Measurements from ENCODE around the genes OR2J2, TRIM39 and GNL1.

- PRO-cap, result no peak
Measured at GRCh38 chr6:29170701-29171034, at the start of gene OR2J2. Gene OR2J2, plus strand, starts transcription at chr6:29170907.

DNA sequence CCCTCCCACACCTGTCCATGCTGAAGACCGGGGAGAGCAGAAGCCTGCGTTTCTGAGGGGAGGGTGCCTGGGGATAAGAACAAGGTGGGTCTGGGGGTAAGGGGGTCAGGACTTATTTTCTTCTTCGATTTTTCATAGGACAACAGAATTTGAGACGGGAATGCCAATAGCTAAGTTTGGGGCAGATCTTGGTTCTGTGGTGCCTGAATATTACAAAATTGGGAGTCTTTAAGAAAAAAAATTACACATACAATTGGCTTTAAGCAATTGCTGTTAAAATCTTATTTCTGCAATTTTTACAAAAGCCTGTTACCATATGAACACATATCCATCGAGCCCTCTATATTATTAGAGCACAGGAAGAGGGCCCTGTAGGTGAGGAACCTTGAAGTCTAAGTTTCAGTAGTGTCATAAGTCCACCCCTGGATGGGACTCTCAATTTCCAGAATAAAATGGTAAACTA lies 3.8 kb downstream of the GABBR1 start:
- PRO-cap, result no peak

- PRO-cap, result no peak
Measured at GRCh38 chr6:29752156-29753524, 29.4 kb downstream of the HLA-F start.

- PRO-cap, result no peak
Measured at GRCh38 chr6:29791553-29792767, 35.7 kb upstream of the HLA-G start.

GRCh38 chr6:29889210-29889535 lies 53.2 kb upstream of the HLA-A start:
- PRO-cap, result no peak

- PRO-cap, result no peak
Measured at GRCh38 chr6:29976107-29976524, 33.8 kb downstream of the HLA-A start.

DNA sequence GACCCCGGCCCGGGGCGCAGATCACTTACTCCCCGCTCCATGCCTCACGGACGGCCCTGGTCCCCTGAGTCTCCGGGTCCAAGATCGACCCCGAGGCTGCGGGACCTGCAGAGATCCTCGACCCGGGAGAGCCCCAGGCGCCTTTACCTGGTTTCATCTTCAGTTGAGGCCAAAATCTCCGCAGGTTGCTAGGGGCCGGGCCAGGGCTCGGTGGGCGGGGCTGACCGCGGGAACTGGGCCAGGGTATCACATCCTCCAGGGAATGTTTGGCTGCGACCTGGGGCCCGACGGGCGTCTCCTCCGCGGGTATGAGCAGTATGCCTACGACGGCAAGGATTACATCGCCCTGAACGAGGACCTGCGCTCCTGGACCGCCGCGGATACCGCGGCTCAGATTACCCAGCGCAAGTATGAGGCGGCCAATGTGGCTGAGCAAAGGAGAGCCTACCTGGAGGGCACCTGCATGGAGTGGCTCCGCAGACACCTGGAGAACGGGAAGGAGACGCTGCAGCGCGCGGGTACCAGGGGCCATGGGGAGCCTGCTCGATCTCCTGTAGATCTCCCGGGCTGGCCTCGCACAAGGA lies 53.9 kb upstream of the POLR1H start:
- PRO-cap, result no peak

- PRO-cap, result no peak
Measured at GRCh38 chr6:30122420-30122753, 9.5 kb upstream of the TRIM31 start.

GRCh38 chr6:30143986-30144190 lies 7.9 kb downstream of the TRIM40 start:
- PRO-cap, result no peak

- PRO-cap, result no peak
Measured at GRCh38 chr6:30154696-30155128, 6.3 kb downstream of the TRIM10 start.

DNA sequence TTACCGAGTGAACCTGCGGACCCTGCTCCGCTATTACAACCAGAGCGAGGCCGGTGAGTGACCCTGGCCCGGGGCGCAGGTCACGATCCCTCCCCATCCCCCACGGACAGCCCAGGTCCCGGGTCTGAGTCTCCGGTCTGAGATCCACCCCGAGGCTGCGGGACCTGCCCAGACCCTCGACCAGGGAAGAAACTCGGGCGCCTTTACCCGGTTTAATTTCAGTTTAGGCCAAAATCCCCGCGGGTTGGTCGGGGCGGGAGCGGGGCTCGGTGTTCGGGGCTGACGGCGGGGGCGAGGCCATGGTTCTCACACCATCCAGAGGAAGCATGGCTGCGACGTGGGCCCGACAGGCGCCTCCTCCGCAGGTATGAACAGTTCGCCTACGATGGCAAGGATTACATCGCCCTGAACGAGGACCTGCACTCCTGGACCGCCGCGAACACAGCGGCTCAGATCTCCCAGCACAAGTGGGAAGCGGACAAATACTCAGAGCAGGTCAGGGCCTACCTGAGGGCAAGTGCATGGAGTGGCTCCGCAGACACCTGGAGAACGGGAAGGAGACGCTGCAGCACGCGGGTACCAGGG lies 46.9 kb upstream of the TRIM26 start:
- PRO-cap, result no peak

GRCh38 chr6:30283136-30284092 lies 43.3 kb upstream of the TRIM39 start:
- PRO-cap, result no peak

DNA sequence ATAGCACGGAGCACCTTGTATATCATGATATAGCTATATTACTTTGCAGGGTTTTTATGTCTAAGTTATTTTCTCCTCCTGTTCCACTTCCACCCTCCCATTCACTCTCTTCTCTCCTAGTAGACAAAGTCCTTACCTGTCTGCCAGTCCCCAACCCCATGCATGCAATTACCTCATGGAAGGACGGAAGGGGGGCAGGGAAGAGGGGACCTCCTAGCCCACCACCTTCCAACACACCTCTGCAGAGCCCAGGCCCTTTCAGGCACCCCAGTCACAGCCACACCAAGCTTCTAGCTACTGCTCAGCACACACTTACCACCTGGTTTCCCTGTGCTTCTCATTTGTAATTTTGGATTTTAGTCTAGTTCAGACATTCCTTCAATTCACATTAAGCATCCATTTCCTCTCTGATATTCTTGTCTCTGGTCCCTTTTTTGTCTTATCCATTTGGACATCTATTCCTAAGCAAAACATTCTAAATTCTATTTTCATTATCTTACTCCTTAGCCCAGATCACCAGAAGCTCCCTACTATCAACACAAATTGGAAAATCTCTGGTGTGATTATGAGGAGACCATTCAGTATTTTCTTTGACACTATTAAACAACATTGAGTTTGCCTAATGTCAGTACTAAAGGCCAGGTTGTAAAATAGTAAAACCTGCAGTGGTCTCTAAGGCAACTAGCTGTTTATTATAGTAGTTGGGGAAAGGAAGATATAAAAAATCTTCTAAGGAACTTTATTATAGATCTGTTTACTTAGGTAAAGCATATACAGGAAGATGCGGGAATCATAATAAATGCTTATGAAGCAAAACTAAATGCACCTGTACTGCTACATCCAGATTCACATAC lies 9.2 kb upstream of the TRIM39 start:
- PRO-cap, result no peak

DNA sequence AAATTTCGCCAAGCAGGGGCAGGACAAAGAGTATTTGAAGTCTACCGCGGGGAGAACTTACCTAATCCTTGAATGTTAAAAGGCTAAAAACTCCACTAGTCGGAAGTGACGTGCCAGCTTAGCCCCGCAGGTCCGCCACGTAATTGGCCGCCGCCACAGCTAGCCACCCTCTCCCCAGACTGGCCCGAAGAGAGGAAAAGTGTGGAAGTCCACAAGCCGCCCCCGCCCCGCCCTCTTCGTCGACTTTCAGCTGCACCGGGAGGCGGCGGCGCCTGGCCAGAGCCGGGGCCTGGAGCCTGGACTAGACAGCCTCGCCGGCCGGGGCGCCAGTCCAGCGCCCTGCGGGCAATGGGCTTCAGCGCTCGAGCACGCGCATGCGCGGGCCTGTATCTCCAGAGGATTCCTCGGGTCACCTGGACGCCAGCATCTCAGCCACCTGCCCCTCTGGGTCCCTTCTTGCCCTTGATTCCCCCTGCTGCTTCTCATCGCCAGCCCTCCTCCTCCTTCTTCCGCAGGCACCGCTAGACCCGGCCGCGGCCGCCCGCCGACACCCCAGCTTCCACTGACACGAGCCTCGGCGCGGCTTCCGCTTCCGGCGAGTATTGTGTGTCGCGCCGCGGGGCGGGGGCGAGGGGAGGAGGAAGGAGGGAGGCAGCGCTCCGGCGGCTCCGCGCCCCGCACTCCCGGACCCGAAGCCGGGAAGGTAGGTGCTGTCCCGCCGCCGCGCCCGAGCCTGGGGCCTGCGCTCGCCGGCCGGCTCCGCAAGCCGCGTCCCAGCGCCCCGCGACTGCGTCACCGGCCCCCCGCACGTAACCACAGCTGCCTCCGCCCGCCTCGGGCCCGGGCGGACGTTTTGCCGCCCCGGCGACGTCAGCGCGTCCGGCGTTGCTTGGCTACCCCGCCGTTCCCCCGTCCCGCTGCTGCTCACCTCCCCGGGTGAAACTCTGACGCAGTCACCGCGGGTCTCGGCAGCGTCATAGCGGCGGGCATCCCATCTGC lies at the start of gene TRIM39:
TRIM39 (plus strand) TSS at position 635 of the 999 bp plus-strand sequence.
- PRO-cap, result bidirectional peak, plus-strand start at position 630 of the sequence, minus-strand start at position 564 of the sequence

DNA sequence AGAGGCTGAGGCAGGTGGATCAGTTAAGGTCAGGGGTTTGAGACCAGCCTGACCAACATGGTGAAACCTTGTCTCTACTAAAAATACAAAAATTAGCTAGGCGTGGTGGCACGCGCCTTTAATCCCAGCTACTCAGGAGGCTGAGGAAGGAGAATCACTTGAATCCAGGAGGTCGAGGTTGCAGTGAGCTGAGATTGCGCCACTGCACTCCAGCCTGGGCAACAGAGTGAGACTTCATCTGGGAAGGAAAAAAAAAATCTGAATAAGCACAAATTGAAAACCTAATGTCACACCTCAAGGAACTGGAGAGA lies 40.0 kb downstream of the RPP21 start:
- PRO-cap, result no peak

GRCh38 chr6:30541794-30542868 lies 14.2 kb downstream of the GNL1 start:
- PRO-cap, result no peak

DNA sequence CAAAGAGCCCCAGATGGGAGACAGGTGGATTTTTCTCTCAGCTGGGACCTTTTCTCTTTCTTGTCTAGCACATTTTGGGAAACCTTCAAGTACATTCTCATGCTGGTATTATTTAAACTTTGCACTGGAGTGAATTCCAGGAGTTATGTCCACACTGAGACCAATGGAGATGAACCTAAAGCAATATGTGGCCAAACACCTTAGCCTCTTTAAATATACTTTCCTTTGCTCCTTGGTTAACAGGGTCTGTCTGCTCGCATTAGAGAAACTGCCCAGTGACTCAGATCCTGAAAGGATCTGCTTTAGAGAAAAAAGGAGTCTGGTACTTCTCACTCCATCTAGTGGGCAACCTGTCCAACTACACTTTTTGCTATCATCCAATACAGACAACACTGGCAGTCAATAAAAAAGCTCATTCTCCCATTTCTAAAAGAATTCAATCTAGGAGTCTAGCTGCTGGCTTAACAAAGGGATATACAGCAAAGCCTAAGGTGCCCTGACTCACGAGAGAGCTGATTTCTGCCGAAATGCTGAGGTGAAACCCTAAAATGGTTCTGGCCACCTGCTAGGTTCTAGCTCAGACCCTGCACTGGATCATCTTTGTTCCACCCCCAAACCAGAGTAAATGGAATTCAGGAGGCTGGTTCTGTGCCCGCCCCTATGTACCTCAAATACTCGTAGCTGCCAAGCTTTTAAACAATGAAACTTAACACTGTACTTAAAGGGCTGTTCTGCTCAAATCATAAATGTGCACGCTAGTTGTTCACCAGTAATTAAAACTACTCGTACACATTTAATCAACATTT lies 11.6 kb downstream of the GNL1 start:
- PRO-cap, result no peak

DNA sequence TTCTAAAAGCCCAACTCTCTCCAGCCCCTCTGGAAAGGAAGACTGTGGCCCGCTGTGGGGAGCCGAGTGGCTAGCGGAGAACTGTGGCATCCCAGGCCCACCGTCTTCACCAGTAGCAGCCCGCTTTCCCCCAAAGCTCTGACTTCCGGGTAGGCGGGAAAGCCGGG lies 1.0 kb downstream of the GNL1 start:
- PRO-cap, result no peak

DNA sequence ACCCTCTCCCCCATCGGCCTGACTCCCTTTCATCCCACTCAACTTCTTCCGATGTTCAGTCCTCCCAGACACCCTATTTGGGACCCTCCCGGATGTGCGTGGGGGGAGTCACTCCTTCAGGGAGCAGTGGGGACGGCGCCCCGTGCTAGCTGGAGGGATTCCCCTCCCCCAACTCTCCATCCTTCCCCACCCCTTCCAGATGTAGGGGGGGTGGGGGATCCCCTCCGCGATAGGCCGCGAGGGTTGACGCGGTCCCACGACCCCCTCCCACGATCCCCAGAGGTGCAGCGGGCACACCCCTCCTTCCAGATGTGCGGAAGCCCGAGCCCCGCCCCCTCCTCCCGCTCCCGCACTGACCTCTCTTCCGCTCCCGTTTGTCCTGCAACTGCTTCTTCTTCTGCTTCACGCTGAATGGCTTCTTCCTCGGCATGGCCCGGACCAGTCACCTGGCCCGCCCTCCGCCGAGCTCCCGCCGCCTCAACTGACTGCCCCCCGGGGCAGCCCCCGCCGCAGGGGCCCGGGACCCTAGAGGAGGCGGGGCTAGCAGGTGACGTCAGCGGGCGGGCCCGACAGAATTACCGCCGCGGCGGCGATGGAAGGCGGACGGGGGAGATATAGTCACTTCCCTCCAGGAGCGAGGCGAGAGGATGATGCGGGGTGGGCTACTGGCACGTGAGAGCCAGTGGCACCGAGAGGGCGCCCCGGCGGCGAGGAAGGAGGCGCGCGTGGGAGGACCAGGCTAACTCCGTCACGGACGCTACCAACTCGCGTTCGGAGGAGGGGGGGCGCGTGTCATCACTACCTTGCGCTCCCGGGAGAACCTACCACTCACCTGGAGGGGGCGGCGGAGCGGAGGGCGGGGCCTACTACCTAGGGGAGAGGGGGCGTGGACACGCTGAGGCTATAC lies at the start of gene GNL1:
GNL1 (minus strand) TSS at position 716 of the 907 bp plus-strand sequence.
- PRO-cap, result bidirectional peak, plus-strand start at position 621 of the sequence, minus-strand start at position 483 of the sequence; bidirectional peak, plus-strand start outside the sequence, minus-strand start at position 741 of the sequence

- PRO-cap, result no peak
Measured at GRCh38 chr6:30562768-30563547, 5.9 kb downstream of the PRR3 start.